ENCODE results near the genes ISLR, ARID3B and MPI.

DNA sequence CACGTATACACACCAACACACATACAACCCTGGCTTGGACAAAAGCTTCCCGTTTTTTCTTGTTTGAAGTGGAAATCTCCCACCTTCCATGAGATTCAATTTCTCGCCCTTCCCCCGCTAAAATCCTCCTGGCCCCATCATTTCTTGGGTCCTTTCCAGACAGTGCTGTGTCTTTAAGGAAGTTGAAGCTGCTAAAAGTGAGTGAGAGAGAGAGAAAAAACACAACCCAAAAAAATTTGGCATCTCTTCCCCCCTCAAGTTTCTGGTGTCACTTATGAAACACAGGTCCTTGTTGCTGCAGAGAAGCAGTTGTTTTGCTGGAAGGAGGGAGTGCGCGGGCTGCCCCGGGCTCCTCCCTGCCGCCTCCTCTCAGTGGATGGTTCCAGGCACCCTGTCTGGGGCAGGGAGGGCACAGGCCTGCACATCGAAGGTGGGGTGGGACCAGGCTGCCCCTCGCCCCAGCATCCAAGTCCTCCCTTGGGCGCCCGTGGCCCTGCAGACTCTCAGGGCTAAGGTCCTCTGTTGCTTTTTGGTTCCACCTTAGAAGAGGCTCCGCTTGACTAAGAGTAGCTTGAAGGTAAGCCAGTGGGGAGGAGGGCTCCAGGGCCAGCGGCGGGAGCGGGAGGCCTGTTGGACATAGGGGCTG, at the start of gene ISLR:
Gene ISLR, plus strand, starts transcription at position 268 of the 646 bp plus-strand sequence.
- PRO-cap, result no peak

DNA sequence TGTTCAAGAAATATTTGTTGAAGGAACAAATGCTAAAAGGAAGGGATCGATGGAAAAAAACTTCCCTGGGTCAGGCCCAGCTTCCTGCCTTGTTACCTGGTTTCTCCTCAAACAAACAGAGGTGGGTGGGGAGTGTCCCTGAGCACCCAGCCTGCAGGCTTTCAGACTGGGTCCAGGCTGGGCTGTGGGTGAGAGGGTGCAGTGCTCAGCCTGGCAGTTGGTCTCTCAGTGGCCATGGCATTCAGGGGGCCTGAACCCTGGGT, 14.4 kb upstream of the STRA6 start:
- PRO-cap, result no peak

- PRO-cap, result no peak
Observed at GRCh38 chr15:74319377-74320245, 47.8 kb downstream of the CYP11A1 start.

DNA sequence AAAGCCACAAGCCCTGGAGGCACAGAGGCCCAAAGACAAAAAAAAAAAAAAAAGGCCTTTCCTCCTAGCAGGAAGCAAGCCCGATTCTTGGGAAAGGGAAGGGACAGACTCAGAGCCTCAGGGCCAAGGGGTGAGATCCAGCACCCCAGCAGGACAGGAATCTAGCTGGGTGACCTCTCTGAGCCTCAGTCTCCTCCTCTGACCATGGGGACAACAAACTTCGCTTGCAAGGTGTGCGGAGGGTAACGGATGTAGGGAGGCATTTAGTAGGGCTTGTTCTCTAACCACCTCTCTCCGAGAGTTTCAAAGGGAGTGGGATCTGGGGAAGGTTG, 2.2 kb downstream of the CYP11A1 start:
- PRO-cap, result no peak

DNA sequence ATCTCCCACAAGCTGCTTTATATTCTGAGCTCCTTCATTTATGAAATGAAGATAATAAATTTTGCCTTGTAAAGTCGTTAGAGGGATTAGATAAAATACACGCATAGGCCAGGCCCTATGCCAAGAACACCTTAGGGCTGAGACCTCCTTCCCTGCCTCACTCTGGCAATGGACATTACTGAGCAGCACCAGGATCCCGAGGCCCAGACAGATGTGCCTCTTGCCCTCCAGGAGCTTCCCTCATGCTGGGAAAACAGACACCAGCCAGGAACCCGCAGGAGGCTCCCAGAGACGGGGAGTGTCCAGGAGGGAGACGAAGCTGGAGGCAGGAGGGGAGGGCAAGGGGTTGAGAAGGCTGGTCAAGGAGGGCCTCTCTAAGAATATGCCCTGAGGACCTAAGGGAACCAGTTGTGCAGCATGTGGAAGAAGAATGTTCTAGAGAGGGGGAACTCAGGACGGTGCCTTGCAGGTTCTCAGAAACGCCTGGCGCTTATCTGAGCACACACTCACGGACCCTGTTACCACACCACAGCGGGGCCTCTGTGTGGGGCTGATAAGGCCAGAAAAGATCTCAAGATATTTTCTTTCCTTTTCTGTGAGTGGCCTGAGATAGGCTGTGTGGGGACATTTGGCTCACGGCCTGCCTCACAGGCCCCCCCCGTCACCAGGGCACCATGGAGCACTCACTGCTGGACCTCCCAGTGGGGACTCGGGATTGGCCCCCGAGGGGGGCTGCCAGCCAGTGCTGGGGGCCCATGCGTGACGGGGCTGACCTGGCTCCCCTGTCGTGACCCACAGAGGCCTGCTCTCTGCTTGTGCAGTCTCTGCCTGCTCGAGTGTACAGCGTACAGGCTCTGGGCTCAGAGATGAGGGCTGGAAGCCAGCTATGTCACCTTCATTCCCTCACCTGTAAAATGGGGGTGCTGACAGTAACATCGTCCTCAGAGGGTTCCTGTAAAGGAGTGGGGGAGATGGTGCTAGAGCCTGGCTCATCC, 22.0 kb upstream of the CYP11A1 start:
- PRO-cap, result no peak

DNA sequence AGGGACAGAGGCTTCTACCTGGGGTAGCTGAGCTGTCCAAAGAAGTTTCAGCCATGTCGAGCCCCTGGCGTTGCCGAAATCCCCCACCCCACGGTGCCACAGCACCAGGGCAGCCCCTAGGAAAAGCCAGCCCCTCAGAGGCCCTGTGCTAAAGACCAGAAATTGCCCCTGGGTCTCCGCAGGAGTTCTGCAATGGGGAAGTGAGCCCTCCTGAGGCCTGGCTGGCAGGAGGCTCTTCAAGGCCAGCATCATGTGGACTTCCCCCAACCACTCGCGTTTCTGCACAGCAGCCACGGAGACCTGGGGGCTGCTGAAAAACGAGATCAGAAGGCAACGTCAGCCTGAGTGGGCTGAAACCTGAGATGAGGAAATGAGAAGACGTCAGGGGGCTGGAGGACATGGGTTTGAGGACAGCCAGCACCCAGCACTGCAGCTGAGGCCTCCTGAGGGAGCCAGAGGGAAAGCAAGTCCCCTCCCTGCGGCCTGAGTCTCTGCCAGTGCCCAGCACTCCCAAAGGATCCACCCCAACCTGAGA, 29.0 kb upstream of the CYP11A1 start:
- PRO-cap, result no peak

DNA sequence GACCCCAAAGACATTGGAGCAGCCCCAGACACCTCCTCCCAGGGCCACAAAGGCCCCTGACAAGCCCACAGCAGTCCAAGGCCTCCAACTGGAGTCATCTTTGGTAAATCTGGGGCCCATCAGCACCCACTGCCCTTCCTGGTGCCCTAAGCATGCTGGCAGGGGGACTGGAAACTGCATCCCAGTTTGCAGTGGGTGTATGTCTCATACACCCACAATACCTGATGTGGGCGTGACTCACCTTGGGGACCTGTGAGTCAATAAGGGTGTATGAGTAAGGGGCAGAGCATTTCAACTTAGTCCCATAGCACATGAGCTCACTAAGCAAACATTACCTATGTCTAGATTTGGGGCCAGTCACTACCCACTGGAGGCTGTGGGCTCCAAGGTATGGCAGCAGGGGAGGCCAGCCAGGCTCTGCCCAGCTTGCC, 29.4 kb upstream of the CYP11A1 start:
- PRO-cap, result no peak

DNA sequence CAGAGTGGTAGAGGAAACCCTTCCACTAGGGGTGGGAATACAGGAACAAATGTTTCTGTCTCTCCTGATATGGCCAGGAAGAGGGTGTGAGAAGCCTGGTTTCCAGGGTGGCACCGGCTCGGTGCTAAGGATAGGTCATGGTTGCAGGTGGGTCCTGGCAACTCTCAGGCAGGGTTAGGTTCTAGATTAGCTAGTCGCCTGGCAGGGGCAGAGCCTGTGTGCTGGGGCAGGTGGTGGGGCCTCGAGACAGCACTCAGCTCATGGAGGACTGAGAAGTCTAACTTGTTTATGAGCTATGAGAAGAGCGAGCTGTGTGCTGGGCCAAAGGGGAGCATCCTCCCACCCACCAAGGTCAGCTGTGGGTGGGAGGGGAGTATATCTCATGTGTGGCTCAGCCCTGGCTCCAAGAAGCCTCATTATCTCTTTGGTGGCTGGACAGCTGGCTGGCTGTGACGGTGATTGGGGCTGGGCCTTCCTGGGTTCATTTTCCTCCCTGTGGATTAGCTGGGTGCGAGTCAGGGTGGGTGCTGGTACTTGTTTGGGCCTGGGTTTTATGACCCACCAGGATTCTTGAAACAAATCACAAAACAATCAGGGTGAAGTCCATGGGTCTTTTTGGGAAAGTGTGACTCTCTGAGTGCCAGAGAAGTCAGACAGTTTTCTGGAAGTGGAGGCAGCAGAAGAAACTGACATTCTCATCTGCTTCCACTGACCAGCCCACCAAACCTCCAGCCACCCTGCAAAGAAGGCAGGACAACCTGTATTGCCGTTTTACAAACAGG, 9.8 kb downstream of the SEMA7A start:
- PRO-cap, result no peak

DNA sequence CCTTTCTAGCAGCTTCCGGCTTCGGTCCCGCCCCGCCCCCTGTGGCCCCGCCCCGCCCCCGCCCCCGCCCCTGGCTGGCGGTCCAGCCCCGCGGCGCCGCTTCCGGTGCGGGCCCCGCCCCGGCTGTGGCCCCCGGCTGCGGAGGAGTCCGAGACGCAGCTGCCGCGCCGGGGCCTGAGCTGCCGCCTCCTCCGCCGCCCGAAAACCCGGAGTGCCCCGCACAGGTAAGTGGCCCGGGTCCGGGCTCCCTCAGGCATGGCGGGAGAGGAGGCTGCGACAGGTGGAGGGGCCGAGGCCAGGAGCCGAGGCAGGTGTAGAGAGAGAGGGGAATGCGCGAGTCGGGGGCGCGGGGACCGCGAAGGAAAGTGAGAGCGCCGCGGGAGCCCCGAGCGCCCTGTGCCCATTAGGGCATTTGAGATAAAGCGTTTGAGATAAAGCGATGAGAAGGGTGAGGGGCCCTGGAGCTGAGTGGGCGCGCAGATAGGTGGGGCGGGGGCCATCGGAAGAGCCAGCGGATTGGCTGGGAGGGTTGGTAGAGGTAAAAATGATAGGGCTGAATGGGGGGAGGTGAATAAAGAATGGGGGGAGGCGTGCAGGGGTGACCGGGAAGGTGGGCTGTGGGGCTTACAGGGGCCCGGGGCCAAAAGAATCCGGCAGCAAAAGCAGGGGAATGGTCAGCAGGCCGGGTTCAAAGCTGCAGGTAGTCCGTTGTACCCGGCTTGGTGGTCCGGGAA, at the start of gene ARID3B:
Gene ARID3B, plus strand, starts transcription at position 114 of the 734 bp plus-strand sequence.
- PRO-cap, result bidirectional peak, plus-strand start at position 99 of the sequence, minus-strand start outside the sequence

- PRO-cap, result no peak
Observed at GRCh38 chr15:74635984-74636495, 20.4 kb downstream of the CLK3 start.

DNA sequence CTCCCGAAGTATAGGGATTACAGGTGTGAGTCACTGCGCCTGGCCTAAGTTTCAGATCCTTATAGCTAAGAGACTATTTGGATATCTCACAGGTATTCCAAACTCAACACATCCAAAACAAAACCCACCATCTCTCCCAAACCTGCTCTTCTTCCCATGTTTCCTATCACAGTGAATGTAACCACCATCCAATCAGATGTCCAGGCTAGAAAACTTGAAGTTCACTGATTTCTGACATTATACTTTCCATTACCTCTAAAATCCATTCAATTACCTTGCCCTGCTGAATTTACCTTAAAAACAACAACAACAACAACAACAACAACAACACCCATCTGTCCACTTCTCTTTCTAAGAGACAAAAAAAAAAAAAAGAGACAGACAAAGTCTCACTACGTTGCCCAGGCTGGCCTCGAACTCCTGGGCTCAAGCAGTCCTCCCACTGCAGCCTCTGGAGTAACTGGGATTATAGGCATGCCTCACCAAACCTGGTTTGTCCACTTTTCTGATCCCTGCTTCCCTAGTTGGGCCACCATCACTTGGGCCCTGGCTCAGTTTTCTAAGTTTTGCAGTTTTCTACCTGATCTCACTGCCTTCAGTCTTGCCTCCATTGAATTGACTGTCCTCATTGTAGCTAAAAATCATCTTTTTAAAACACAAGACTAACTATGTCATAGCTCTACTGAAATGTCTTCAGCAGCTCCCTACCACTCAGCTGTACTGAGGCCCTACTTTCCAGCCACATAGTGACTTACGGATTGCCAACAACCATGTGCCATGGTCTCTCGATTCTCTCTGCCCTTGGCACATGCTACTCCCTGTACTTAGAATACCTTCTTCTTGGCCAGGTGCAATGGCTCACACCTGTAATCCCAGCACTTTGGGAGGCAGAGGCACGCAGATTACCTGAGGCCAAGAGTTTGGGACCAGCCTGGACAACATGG, 23.2 kb downstream of the CLK3 start:
- PRO-cap, result no peak

- PRO-cap, result no peak
Observed at GRCh38 chr15:74670935-74672018, 24.5 kb downstream of the EDC3 start.

DNA sequence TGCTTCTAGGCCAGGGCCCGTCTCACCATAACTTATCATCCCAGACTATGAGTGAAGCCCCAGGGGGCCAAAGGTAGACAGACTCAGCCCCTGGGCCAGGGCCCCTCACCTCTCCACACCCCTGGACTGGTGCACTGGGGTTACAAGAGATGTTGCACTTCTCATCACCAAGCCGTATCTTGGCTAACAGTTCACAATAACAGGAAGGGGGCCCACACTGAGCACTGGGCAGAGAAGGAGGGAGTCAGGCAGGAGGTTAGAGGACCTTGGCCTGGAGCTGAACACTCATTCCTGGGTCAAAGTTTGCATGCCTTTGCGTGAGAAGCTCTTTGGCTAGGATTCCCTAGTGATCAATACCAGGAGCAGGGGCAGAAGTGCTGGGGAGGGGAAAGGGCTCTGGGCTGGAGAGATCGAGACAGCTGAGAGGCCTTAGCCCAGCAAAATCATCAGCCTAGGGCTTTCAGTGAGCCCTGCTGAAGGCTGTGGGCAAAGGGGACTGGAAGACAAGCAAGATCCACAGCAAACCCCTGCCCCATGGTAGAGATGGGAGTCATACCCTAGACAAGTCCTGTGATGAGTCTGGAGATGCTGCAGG, 5.6 kb upstream of the CYP1A1 start:
- PRO-cap, result no peak

GRCh38 chr15:74784474-74785267, 2.8 kb downstream of the CSK start:
- PRO-cap, result no peak

DNA sequence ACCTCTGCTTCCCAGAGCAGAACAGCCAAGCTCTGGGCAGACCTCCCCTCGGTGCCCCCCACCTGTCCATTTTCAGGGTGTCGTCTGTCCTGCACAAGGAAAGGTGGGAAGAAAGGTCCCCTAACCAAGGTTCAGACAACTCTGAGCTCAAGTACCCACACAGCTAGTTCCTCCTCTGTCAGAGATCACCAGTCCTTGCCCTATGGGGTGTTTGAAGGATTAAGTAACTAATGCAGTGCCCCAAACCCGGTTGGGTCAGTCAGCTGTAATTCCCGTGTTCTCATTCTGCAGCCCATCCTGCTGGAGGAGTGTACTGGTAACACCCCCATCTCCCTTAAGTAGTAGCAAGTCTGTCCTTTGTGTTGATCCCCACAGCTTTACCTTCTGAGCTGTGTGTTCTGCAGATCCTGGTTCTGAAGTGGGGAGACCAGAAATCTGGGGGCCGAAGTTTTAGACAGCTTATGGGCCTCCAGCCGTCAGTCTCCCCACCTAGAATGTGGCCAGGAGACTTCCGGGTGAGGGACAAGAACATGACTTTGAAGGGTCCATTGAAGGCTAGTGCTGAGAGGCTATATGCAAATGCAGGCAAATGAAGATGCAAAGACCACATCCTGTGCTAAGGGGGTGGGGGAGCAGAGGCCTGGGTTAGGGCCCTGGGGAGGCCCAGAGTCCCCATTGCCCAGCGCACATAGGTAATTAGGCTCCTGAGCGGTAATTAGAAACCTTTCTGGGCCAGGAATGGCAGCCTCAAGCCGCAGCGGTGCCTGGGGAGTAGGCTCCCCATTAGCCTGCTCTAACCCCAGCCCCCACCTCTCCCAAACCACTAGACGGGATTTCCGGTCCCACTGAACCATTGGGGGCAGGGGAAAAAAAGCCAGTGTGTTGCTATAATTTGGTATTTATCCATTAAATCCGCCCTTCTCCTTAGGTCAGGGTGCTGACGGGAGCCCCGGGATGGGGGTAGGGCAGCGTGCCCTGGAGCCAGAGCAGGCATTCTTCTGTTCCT, 6.7 kb downstream of the CSK start:
- PRO-cap, result no peak

- PRO-cap, result no peak
Observed at GRCh38 chr15:74789318-74789862, 7.5 kb downstream of the CSK start.

DNA sequence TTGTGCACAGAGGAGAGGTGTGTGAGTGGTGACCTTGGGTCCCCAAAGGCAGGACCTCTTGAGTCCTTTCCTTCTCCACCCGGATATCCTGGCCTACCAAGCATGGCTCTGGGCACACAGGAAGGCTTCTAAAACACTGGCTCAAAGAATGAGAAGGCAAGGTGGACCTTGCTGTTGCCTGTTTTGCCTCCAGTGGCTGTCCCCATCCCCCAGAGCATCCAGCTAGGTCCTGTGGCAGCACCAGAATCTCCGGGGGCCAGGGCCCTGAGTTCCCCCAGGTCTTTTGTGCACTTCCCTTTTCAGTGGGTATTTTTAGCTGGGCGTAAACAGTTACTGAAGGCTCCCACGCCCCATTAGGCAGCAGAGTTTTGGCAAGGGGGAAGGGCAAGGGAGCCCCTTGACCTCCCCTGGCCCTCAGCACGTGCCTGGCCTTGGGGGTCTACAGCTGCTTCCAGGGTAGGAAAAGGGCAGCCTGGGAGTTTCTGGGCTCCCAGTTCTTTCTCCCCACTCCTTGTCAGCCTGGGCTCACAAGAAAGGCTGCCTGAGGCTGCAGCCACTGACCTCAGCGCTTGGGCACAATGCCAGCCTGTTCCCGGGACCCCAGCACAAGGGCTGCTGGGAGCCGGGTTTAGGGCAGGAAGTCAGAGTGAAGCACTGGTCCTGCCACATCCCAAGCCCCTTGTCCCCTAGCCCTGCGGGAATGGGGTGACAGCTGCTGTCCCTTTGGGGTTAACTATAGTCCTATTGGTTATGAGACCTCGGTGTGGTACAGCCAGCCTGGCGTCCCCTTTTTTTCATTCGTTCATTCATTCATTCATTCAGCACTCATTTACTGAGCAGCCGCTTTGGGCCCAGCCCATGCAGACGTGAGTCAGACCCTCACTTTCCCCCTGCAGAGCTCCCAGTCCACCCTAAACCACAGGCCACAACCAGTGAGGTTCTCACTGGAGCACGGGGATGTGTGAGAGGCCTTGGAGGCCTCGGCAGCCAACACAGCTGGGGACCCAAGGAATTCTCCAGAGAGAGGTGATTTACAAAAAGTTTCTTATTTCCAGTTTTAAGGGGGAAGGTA, 8.4 kb downstream of the CSK start:
- PRO-cap, result no peak

- PRO-cap, result no peak
Observed at GRCh38 chr15:74807815-74808487, 4.7 kb upstream of the LMAN1L start.

DNA sequence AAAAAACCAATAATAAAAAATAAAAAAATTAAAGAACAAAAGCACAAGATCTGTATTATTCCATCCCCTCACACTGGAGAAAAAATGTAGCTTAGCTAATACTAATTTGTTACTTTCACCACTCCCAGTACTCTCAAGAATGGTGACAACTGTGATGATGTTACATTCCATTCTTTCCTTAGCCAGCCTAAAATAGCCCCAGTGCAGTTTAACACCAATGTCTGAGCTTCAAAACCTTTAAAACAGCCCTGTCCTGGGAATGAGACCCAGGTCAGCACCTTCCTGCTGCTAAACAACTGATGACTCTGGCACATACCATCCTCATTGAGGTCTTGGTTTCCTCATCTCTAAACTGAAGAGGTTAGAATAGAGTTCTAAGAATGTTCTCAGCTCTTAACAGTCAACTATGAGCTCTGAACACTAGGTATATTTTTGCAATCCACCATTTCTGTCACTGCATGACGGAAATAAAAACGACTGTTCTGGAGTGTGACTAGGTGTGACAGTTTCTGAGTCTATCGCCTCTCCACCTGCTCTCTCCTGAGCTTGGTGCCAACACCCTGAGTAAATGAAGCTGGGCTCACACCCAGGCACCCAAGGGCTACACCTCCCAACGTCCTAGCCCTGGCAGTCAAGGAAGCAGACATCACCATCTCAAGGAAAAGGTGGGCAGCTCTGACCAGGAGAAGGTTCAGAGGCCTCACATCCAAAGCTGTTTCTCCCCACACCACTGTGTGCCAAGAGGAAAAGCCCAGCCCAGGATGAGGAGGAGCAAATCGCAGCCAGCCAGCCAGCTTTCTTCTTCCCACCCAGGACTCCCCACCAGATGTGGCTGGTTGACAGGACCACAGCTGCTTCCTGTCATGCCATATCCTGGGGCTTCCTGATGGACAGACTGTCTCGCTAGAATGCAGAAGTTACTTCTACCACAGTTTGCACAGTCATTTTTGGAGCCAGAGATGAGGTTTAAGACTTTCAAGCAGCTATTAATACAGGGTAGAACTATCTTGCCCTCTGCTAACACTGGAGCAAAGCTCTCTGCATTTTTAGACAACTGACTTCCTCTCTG, 3.5 kb downstream of the SCAMP2 start:
- PRO-cap, result no peak

DNA sequence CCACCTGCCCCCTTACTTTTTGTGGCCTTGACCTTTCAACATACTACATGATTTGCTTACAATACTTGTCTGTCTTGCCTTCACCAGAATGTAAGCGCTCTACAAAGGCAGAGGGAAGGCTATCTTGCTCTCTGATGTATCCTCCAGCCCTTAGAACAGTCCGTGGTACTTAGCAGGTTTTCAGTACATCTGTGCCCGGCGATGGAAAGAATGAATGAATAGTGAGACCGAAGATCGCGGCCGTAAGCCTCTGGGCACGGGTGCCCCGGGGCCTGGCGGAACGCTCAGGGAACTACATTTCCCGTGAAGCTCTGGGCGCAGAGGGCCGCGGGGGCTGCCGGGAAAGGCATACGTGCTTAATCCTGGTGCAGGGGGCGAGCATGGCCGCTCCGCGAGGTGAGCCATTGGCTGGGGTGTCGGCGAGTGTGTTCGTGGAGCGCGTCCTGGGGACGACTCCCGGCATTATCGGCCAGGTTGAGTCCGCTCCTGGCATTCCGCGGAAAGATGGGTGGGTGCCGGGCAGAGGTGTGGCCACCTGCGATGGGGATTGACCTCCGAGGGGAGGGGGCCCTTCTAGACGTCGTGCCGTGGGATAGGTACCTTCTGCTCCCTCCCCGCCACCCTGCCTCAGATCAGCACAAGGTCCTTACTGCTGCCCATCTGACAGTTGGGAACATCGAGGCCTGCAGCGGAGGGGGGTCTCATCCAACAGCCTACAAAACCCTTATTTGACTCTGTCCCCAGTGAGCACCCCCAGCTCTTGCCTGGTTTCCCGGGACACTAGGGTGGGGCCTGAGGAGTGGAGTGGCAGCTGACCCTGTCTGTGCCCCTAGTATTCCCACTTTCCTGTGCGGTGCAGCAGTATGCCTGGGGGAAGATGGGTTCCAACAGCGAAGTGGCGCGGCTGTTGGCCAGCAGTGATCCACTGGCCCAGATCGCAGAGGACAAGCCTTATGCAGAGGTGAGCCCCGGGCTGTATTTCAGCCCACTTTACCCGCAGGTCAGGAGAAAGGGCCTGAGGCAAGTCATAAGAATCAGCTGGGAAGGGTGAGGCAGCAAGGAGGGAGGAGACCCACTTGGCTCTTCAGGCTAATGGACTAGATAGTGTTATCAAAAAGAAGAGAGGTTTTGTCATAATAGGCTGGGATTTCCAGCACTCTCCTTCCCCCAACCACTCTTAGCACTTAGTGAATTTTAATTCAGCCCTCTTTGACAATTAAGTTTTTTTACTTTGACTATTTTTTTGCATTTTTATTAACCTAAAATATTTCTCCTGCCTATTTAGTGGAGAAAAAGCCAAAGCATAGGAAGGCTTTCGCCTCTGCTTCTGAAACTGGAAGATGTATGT, at the start of gene MPI:
Gene MPI, plus strand, starts transcription at position 349 of the 1,348 bp plus-strand sequence.
- PRO-cap, result unidirectional peak, plus-strand start at position 359 of the sequence